ENCODE results near the genes PTGS2 and RGS21.

- RRBS, result no CpG with 5 or more reads among the region's 1 CpG
CAGE:
- cytosol, long polyA plus RNA, result no peak
- long polyA plus RNA, result no peak
- nucleus, long polyA plus RNA, result no peak
These were observed 167.0 kb upstream of the IVNS1ABP start for GRCh38 chr1:185484002-185484451.

DNA sequence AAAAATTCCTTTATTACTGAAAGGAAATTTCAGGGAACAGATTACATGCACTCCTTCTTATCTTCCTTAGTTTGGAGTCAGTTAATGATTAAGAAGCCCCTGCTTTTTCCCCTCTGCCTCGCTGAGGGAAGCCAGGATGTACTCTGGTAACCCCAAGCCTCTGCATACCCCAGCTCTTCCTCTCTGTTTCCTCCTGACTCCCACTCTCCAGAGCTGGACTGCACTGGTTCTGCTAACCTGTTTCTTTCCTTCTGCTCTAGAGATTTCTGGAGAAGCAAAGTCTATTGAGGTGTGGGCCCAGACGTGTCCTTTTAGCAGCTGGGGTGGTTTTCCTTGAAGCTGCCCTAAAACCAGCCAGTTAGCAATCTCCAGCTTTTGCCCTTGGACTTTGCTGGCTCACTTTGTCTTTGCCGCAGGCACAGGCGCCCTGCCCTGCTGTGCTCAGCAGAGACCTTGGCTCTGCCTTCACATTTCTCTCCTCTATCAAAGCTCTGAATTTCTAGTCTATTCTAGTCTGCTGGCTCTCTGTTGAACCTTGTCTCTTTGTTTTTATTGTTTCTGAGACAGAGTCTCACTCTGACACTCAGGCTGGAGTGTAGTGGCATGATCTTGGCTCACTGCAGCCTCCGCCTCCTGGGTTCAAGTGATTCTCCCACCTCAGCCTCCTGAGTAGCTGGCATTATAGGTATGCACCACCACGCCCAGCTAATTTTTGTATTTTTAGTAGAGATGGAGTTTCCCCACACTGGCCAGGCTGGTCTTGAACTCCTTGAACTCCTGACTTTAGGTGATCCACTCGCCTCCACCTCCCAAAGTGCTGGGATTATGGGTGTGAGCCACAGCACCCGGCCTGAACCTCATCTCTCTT is 171.9 kb upstream of the IVNS1ABP start:
- RRBS, result no CpG with 5 or more reads among the region's 8 CpGs
CAGE:
- cytosol, long polyA plus RNA, result no peak
- long polyA plus RNA, result no peak
- nucleus, long polyA plus RNA, result no peak

DNA sequence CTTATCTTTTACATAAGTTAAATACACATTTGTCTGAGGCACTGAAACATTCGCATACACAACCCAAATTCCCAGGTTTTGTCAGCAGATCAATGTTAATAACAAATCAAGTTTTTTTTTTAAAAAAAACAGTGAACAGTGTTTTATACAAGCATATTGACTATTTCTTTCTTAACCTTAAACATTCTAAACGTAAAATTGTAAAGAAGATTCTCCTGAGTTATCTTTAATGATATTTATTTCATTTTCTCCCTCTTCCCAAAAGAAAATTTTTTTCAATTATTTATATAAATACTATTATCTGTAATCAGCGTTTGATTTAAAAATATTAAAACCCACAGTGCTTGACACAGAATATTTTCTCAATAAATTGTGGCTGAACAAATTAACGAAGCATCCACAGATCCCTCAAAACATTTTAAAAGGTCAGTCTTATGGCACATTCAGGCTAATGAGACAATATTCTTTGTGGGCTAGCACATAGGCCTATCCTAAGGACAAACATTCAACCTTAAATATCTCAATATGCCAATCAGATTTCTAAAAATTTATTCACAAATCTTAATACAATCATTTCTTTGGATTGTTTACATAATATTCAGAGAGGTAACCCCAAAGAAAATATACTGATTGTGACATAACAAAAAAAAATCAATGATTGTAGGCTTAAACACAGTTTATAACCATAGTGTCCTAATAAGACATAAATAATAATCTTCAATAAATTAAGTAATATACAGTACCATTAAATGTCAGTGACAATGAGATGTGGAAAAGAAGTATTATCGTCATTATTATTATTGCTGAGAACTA is 8.1 kb downstream of the PTGS2 start:
- RRBS, result no CpG with 5 or more reads among the region's 5 CpGs
CAGE:
- cytosol, long polyA plus RNA, result no peak
- long polyA plus RNA, result no peak
- nucleus, long polyA plus RNA, result no peak

GRCh38 chr1:186679828-186681110 is at the start of gene PTGS2:
Gene PTGS2, minus strand, starts transcription at chr1:186680423.
- RRBS, result 2% methylated on average over 3 of the region's 68 CpGs
CAGE:
- cytosol, long polyA plus RNA, result no peak
- long polyA plus RNA, result no peak
- nucleus, long polyA plus RNA, result no peak

- RRBS, result no CpG with 5 or more reads among the region's 5 CpGs
CAGE:
- cytosol, long polyA plus RNA, result no peak
- long polyA plus RNA, result no peak
- nucleus, long polyA plus RNA, result no peak
These were observed 120.0 kb downstream of the PLA2G4A start for GRCh38 chr1:186948398-186949481.

GRCh38 chr1:187641007-187641512 is 812.3 kb downstream of the PLA2G4A start:
- RRBS, result no CpG with 5 or more reads among the region's 8 CpGs
CAGE:
- cytosol, long polyA plus RNA, result start-site peak on the plus strand at chr1:187641255-187641284, 356 reads
- long polyA plus RNA, result start-site peak on the plus strand at chr1:187641181-187641288, 347 and 417 reads in 2 replicates
- nucleus, long polyA plus RNA, result start-site peak on the plus strand at chr1:187641172-187641284, 801 reads

DNA sequence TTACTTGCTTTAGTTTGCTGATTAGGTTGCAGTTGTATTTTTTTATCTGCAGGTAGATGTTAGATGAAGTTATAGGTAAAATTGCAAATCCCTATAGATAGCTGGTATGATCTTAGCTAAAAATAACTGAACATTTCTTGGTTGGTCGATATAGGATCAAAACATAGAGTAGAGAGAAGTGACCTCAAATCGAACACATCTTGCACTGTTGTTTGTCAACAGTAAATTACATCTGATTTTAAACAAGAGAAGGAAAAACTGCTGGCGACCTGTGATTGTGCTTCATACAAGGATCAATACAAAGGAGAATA is 1338.5 kb downstream of the PLA2G4A start:
- RRBS, result no CpG with 5 or more reads among the region's 3 CpGs
CAGE:
- cytosol, long polyA plus RNA, result no peak
- long polyA plus RNA, result no peak
- nucleus, long polyA plus RNA, result no peak

DNA sequence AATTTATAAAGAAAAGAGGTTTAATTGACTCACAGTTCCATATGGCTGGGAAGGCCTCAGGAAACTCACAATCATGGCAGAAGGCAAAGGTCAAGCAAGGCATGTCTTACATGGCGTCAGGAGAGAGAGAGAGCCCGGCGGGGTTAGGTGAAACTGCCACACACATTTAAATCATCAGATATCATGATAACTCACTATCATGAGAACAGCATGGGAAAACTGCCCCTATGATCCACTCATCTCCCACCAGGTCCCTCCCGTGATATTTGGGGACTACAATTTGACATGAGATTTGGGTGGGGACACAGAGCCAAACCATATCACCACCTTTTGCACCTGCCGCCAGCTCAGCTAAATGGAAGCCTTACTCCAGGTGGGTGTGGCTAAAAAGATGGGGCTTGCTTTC is 1549.2 kb downstream of the PLA2G4A start:
- RRBS, result no CpG with 5 or more reads among the region's 5 CpGs
CAGE:
- cytosol, long polyA plus RNA, result no peak
- long polyA plus RNA, result no peak
- nucleus, long polyA plus RNA, result no peak

DNA sequence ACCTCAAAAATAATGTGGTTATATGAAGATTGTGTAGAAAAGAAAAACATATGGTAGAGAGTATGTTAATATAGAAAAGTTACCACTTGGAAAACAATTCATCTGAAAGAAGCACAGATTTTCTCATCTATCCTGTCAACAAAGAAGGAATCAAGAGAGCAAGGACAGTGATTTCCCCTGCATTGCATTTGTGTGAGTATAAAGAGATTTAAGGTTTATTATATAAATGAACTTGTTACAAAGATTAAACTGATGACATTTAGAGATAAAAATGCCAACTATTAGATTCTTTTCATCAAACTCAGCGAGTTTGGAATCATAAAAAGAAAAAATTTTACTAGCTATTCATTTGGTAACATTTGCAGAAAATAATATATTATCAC is at the start of gene RGS21:
RGS21 (plus strand) TSS at position 79 of the 383 bp plus-strand sequence.
- RRBS, result no CpG with 5 or more reads among the region's 1 CpG
CAGE:
- cytosol, long polyA plus RNA, result no peak
- long polyA plus RNA, result no peak
- nucleus, long polyA plus RNA, result no peak

GRCh38 chr1:192538711-192539607 is 36.6 kb upstream of the RGS1 start:
- RRBS, result no CpG with 5 or more reads among the region's 6 CpGs
CAGE:
- cytosol, long polyA plus RNA, result no peak
- long polyA plus RNA, result no peak
- nucleus, long polyA plus RNA, result no peak

GRCh38 chr1:192545996-192546257 is 29.6 kb upstream of the RGS1 start:
- RRBS, result no CpG with 5 or more reads among the region's 2 CpGs
CAGE:
- cytosol, long polyA plus RNA, result no peak
- long polyA plus RNA, result no peak
- nucleus, long polyA plus RNA, result no peak

DNA sequence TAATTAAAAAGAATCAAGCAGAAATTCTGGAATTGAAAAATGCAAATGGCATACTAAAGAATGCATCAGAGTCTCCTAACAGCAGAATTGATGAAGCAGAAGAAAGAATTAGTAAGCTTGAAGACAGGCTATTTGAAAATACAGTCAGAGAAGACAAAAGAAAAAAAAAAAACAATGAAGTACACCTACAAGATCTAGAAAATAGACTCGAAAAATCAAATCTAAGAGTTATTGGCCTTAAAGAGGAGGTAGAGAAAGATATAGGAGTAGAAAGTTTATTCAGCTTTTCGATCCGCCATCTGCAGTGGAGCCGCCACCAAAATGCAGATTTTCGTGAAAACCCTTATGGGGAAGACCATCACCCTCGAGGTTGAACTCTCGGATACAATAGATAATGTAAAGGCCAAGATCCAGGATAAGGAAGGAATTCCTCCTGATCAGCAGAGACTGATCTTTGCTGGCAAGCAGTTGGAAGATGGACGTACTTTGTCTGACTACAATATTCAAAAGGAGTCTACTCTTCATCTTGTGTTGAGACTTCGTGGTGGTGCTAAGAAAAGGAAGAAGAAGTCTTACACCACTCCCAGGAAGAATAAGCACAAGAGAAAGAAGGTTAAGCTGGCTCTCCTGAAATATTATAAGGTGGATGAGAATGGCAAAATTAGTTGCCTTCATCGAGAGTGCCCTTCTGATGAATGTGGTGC is 80.1 kb downstream of the RGS13 start:
- RRBS, result no CpG with 5 or more reads among the region's 10 CpGs
CAGE:
- cytosol, long polyA plus RNA, result no peak
- long polyA plus RNA, result no peak
- nucleus, long polyA plus RNA, result no peak

GRCh38 chr1:192809123-192809271 is 158 bp downstream of the RGS2 start:
- RRBS, result no CpG with 5 or more reads among the region's 10 CpGs
CAGE:
- cytosol, long polyA plus RNA, result no peak
- long polyA plus RNA, result no peak
- nucleus, long polyA plus RNA, result no peak

DNA sequence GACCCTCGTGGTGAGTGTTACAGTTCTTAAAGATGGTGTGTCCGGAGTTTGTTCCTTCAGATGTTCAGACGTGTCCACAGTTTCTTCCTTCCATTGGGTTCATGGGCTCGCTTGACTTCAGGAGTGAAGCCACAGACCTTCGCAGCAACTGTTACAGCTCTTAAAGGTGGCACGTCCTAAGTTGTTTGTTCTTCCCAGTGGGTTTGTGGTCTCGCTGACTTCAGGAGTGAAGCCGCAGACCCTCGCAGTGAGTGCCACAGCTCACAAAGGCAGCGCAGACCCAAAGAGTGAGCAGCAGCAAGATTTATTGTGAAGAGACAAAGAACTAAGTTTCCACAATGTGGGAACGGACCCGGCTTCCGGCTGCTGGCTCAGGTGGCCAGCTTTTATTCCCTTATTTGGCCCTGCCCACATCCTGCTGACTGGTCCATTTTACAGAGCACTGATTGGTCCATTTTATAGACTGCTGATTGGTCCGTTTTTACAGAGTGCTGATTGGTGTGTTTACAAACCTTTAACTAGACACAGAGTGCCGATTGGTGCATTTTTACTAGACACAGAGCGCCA is 86.5 kb downstream of the RGS2 start:
- RRBS, result no CpG with 5 or more reads among the region's 16 CpGs
CAGE:
- cytosol, long polyA plus RNA, result no peak
- long polyA plus RNA, result no peak
- nucleus, long polyA plus RNA, result no peak

DNA sequence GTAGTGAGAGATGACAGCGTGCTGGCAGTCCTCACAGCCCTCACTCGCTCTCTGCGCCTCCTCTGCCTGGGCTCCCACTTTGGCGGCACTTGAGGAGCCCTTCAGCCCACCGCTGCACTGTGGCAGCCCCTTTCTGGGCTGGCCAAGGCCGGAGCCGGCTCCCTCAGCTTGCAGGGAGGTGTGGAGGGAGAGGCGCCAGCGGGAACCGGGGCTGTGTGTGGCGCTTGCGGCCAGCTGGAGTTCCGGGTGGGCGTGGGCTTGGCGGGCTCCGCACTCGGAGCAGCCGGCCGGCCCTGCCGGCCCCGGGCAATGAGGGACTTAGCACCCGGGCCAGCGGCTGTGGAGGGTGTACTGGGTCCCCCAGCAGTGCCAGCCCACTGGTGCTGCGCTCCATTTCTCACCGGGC is 72.4 kb downstream of the UCHL5 start:
- RRBS, result no CpG with 5 or more reads among the region's 25 CpGs
CAGE:
- cytosol, long polyA plus RNA, result no peak
- long polyA plus RNA, result no peak
- nucleus, long polyA plus RNA, result no peak

- RRBS, result 7% methylated on average over 6 of the region's 27 CpGs
CAGE:
- cytosol, long polyA plus RNA, result no peak
- long polyA plus RNA, result no peak
- nucleus, long polyA plus RNA, result no peak
These were observed 840 bp downstream of the GLRX2 start for GRCh38 chr1:193104282-193104865.

GRCh38 chr1:194911456-194912008 is 1696.7 kb downstream of the KCNT2 start:
- RRBS, result no CpG with 5 or more reads among the region's 5 CpGs
CAGE:
- cytosol, long polyA plus RNA, result no peak
- long polyA plus RNA, result no peak
- nucleus, long polyA plus RNA, result no peak

DNA sequence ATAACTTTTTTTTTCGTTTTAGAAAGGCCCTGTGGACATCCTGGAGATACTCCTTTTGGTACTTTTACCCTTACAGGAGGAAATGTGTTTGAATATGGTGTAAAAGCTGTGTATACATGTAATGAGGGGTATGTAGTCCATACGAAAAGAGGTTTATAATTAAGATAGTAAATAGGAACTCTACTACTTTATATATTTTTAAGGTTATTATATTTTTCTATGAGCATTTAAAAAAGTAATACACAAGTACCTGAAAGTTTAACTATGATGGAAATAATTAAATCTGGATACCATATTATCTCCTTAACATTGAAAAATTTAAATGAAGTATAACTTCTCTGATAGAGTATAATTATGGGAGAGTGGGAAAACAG is 22.0 kb downstream of the CFH start:
- RRBS, result no CpG with 5 or more reads among the region's 2 CpGs
CAGE:
- cytosol, long polyA plus RNA, result no peak
- long polyA plus RNA, result no peak
- nucleus, long polyA plus RNA, result no peak

DNA sequence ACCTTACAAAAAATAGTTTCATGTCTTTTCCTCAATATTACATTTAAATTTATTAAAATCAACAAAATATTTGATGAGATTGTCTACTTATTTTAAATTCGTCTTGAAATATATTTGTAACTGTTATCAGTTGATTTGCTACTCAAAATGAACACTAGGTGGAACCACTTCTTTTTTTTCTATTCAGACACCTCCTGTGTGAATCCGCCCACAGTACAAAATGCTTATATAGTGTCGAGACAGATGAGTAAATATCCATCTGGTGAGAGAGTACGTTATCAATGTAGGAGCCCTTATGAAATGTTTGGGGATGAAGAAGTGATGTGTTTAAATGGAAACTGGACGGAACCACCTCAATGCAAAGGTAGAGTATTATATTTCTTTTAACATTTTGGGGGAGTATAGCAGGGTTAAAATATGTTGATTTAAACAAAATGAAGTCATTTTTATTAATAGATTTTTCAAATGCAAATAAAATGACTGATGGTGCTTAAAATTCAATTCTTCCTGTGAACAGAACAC is 31.3 kb upstream of the CFHR3 start:
- RRBS, result no CpG with 5 or more reads among the region's 5 CpGs
CAGE:
- cytosol, long polyA plus RNA, result no peak
- long polyA plus RNA, result no peak
- nucleus, long polyA plus RNA, result no peak

GRCh38 chr1:196941617-196941821 is 2.0 kb upstream of the CFHR2 start:
- RRBS, result no CpG with 5 or more reads among the region's 6 CpGs
CAGE:
- cytosol, long polyA plus RNA, result no peak
- long polyA plus RNA, result no peak
- nucleus, long polyA plus RNA, result no peak